HCT116 (cell line): ENCODE data around the genes ITLN1 and NR1I3.

GRCh38 chr1:160489526-160490092, 33.4 kb downstream of the SLAMF6 start:
- RRBS: no CpG with 5 or more reads among the region's 2 CpGs

DNA sequence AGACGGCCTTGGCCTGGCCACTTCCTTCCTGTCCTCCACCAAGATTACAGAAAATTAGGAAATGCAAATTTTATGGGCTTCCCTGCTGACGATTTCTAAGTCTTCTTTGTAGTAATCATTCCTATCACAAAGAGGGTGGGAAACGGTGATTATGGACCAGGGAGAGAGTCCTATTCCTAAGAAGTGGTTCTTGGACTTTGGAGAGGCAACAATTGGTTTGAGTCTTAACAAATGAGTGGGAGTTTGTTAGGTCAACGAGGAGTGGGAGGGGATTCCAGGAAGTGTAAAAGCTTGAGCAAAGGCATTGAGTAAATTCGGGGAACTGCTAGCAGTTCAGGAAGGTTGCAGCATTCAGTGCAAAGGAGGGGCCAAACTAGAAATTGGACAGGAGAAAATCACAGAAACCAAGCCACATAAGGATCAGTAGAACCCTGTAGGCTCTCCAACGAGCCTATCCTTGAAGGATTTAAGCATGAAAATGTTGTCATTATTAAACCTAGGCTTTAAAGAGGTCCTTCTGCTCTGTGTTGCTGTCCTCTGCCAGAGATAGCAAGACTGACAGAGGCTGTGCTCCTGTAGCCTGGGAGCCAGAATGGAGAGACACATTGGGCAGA, 18.9 kb upstream of the SLAMF1 start:
- RRBS: no CpG with 5 or more reads among the region's 6 CpGs

DNA sequence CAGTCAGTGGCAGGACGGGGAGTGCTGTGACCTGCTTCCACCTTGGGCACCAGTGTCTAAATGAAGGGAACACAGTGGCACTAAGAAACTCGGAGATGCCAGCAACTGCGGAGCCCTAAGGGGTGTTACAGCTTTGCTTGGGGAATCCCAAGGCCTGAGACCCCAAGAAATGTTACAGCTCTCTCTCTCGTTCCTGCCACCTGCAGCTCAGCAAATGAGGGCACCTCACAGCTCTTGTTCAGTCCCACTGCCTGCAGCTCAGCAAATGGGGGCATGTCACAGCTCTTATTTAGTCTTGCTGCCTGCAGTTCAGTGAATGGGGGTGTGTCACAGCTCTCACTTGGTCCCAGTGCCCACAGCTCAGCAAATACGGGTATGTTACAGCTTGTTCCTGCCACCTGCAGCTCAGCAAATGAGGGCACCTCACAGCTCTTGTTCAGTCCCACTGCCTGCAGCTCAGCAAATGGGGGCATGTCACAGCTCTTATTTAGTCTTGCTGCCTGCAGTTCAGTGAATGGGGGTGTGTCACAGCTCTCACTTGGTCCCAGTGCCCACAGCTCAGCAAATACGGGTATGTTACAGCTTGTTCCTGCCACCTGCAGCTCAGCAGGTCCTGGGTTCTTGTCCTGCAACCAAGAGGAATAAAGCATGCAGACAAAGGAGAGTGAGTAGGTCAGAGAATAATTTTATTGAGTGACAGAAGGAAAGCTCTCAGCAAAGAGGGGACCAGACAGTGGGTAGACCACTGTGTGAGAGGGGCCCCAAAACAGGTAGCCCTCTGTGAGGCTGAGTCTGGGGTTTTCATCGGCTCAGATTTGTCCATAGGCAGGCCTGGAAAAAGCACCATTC, 2.7 kb upstream of the CD48 start:
- RRBS: no CpG with 5 or more reads among the region's 7 CpGs

- RRBS: no CpG with 5 or more reads among the region's 10 CpGs
Measured at GRCh38 chr1:160797028-160797923, 1.3 kb downstream of the LY9 start.

- RRBS: no CpG with 5 or more reads among the region's 3 CpGs
Measured at GRCh38 chr1:160884992-160885332, at the start of gene ITLN1. Gene ITLN1, minus strand, starts transcription at chr1:160885180.

DNA sequence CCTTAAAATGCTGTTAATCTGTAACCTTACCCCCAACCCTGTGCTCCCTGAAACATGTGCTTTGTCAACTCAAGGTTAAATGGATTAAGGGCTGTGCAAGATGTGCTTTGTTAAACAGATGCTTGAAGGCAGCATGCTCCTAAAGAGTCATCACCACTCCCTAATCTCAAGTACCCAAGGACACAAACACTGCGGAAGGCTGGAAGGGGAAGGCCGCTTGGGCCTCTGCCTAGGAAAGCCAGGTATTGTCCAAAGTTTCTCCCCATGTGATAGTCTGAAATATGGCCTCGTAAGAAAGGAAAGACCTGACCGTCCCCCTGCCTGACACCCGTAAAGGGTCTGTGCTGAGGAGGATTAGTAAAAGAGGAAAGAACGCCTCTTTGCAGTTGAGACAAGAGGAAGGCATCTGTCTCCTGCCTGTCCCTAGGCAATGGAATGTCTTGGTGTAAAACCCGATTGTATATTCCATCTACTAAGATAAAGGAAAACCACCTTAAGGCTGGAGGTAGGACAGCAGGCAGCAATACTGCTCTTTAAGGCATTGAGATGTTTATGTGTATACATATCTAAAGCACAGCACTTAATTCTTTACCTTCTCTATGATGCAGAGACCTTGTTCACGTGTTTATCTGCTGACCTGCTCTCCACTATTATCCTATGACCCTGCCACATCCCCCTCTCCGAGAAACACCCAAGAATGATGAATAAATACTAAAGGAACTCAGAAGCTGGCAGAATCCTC, 28.4 kb upstream of the ITLN1 start:
- RRBS: no CpG with 5 or more reads among the region's 9 CpGs

DNA sequence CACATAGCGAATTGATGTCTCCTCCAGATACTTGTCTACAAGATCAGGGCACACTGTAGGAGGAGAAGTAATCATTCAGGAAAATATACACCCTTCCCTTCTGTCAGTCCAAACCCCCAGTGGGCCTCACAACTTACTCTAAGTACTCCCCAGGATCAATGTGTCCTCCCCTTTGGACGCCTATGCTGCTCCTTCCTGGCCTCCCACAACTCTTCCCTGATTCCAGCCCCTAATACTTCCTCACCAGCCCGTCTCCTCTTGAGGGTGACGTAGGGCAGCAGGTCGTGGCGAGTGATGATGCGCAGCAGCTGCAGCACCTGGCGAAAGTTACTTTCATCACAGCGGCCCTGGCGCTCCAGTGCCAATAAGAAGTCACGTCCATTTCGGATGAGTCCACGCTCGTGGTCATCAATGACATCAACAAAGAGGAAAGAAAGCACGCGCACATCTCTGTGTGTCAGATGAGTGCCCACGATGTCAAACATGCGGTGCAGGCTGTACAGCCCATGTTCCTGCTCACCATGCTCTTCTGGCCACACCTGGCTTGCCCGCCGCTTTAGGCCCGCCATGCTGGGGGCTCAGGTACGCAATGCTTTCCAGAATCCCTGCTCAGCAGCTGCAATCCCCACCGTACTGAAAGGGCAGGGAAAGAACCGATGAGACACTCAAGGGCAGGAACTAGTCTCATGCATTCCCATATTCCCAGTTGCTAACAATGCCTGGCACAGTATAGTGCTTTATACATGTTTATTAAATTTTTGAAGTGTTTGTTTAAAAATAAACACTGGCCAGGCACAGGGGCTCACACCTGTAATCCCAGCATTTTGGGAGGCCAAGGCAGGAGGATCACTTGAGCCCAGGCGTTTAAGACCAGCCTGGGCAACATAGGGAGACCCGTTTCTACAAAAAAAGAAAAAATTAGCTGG, 6.3 kb downstream of the NIT1 start:
- RRBS: no CpG with 5 or more reads among the region's 26 CpGs

DNA sequence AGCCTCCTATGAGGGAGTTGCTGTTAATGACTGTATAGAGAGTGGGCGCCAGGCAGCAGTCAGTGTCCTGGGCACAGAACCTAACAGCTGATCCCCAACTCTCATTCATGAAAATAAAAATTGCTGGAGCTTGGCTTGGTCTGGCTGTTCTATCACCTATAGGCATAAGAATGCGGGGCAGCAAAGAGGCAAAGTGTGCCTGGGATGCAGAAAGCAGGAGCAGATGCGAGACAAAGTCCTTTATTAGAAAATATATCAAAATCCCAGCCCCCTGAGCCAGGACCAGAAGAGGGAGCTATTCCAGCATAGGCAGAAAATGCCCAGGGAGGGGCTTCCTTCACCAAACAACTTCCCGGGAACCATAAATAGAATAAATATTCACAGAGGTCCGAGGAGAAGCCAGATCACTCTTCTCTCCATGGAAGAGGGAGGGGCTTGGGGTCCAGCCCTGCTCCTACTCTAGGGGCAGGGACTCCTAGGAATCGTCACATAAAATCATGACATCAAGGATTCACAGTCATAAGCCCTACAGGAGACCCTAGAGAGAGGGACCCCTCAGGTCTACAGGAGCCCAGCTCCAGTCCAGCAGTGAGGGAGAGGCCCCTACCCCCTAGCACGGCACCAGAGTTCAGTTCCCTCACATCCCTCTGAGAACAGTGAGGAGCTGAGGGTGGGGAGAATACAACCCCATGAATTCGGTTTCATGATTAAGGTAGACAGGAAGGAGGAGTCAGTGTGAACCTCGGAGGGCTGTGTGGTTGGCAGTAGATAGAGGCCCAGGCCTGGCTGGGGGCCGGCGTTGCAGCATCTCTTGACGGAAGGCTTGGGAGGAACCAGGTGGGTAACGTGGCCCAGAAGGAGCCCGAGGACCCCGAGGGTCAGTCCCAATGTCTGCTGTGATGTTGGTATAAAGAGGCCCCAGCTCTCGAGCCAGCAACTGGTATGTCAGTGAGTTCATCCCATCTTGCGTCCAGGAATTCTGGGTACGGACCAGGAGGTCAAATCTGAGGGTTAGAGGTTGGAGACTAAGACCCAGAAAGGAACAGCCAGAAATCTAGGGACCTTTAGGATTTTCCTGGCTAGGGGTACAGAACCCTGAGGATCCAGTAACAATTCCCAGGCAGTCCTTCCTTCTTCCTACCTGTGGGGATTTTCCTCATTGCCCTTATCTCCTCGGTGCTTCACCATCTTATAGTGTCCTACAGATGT, 5.3 kb downstream of the PPOX start:
- RRBS: no CpG with 5 or more reads among the region's 19 CpGs

GRCh38 chr1:161196574-161197675, 1.9 kb downstream of the ADAMTS4 start:
- RRBS: no CpG with 5 or more reads among the region's 26 CpGs

GRCh38 chr1:161197744-161198168, 1.1 kb downstream of the ADAMTS4 start:
- RRBS: no CpG with 5 or more reads among the region's 10 CpGs

DNA sequence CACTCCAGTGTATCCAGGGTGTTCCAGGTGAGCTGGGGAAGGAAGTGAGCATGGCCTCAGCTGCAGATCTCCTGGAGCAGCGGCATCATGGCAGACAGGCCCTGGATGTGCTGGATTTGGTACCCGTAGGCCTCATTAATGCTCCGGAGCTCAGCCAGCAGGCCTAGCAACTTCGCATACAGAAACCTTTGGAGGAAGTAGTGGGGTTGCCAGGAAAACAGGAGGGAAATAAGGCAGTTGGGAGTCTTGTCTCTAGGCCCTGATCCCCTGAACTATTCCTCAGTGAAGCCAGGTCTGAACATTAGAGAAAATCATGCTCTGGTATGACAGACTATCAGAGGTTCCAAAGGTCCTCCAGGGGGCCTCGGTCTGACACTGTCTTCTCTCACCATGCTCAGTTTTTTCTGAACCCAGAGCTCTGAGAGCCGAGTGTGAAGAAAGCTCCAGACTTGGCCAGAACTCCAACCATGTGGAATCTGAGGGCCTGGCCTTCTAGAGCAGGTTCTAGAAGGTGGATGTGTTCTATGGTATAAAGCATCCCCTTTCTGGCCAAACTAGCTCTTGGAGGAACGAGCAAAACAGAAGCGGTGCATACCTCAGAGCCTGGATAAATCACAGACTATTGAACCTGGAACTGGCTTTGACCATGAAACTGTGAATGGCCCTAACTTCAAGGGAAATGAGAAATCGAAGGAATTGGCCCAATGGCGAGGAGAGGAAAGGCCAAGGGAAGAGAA, 4.0 kb downstream of the TOMM40L start:
- RRBS: no CpG with 5 or more reads among the region's 10 CpGs

GRCh38 chr1:161237963-161238462, at the start of gene NR1I3:
Gene NR1I3, minus strand, starts transcription at chr1:161238203.
- RRBS: no CpG with 5 or more reads among the region's 5 CpGs

- RRBS: 73% methylated on average over 4 of the region's 4 CpGs
Measured at GRCh38 chr1:161307309-161307924, 2.4 kb downstream of the MPZ start.

GRCh38 chr1:161364601-161365238, 3.0 kb downstream of the CFAP126 start:
- RRBS: no CpG with 5 or more reads among the region's 5 CpGs

DNA sequence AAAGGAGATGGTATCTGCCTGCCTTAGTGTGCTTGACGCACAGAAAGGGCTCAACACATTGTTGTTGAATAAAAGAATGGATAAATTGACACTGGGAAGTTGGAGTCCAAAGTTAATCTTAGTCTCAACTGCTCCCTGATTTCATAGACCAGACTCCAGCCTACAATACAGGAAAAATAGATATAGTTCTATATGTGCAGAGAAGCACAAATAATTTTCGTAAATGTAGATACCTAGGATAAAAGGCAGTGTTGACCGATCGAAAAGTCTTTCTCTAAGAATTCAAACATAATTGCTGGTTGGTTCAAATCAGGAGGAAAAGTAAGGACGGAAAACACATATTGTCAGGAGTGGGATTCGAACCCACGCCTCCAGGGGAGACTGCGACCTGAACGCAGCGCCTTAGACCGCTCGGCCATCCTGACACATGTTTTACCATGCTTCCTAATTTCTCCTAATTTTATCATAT, 5.7 kb downstream of the HSPA6 start:
- RRBS: no CpG with 5 or more reads among the region's 12 CpGs

DNA sequence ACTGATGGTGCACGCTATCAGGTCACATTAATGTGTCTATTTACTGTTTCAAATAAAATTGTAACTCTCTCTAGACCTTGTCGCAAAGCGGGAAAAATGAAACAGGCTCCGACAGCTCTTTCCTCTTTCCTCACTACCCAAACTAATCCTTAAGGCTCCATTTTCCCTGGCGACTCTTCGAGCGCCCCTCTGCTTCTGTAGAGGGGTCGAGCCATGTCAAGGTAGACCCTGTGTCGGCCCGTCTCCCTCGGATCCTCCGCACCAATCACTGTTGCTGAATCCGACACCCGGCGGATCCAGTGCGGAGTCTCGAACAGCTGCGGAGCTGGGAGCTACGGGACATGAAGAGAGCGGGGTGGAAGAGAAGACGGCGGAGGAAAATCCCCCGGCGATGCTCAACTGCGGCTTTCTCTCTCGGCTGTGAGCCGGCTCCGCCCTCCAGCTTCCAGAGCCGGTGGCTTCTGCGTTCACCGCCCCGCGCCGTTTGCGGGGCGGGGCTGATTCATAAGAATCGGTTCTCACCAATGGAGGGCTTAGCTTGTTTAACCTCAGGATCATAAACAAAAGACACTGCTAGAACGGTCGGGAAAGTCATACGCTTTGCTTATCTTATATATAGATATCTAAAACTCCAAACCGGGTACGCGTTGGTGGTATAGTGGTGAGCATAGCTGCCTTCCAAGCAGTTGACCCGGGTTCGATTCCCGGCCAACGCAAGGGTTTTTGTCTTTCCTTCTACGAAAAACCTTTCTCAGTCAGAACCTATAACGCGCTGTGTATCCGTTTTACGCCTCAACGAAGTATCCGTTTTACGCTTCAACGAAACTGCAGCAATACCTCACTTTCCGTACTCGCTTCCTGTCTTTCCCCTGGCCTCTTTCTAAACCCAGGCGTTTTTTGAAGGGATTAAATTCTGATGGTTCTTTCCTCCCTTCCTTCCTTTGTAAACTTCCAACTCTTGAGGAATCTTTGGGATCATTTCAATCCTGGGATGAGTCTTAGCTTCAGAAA, 6.4 kb downstream of the HSPA6 start:
- RRBS: no CpG with 5 or more reads among the region's 59 CpGs

DNA sequence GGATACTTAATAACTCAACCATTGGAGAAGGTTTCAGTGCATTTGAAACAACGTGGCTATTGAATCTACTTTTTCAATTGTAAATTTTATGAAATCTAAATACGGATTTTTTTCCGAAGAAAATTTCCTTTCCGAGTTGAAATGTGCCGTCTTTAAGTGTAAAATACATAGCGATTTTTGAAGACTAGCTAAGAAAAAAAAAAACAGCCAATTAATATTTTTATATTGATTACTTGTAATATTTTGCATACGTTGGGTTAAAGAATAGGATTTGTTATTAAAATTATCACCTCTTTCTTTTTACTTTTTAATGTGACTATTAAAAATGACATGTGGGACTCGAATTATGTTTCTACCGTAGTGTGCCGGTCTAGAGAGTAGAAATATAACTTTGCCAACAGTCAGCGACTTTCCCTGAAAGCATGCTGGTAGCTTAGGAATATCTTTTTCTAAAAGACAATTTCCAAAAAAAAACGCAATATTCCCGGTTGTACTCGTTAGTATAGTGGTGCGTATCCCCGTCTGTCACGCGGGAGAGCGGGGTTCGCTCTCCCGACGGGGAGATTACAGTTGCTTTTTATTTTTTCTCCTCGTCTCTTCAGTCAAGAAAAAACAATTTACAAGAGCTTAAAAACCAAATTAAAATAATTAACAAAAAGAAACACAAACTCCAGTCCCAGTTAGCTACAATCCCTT, 7.4 kb downstream of the HSPA6 start:
- RRBS: no CpG with 5 or more reads among the region's 23 CpGs

GRCh38 chr1:161542811-161543477, 6.7 kb downstream of the FCGR3A start:
- RRBS: no CpG with 5 or more reads among the region's 3 CpGs

DNA sequence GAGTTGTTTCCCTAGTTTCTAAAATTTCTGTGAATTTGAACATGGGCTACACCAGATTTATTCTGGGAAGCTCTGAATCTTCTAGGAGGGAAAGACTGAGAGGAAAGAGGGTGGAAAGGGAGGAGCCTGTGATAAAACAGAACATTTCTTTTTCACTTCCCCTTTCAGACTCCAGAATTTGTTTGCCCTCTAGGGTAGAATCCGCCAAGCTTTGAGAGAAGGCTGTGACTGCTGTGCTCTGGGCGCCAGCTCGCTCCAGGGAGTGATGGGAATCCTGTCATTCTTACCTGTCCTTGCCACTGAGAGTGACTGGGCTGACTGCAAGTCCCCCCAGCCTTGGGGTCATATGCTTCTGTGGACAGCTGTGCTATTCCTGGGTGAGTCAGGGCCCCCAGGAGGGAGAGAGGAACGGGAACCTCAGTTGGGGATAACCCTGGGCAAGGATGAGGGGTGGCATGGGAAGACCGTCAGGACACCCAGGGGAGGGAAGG, 31.6 kb upstream of the FCGR3A start:
- RRBS: no CpG with 5 or more reads among the region's 5 CpGs